Neutrophil (primary cell): ENCODE measurements around a stretch of chr1.

- PRO-cap: no peak
Measured at GRCh38 chr1:40663027-40664130, 2.1 kb downstream of the RIMS3 start.

GRCh38 chr1:40824793-40825501, 37.2 kb downstream of the CITED4 start:
- PRO-cap: no peak

DNA sequence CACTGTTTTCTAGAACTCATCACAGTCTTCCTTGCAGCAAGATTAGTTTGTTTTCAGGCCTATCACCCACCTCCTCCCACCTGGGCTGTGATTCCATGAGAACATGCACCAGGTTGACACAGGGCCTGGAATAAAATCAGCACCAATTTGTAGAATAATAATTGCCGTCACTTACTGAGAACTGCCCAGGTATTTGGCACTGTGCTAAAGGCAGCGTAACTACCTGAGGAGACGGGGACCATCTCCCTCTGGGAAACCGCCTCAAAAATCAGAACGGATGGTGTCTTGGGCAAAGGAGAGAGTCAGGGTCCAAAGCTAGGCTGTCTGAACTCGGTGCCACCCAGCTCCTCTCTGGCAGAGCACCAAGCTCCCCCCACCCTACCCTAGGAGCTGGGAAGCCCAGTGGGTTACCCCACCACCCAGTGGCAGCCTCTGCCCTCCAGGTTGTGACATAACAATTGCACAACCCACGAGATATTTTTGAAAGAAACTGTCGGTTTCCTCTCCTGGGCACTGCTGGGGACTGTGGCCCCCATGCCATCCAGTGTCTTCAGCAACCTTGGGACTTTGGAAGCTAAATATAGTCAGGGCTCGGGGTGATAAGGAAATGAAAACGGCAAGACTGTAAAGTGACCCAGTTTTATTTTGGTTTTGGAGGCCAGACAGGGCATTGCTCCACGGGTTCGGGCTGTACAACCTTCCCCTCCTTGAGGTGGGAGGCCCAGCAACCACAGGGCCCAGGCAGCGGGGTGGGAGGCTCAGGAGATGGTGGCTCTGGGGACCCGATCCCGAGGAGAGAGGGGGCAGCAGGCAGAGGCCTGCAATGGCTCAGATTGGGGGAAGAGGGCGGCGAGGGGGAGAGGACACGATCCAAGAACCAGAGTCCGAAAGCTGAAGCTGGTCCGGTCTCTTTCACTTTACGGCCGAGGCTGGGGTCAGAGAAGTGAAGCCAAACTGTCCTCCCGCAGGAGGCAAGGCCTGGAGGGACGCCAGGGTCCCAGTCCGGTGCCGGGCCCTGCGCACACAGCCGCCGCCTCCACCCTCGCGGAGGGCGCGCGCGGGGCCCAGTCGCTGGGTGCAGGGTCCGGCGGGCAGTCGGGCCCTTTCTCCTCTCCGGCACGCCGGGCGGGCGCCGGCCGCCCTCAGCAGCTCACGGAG, 1.4 kb downstream of the CITED4 start:
- PRO-cap: no peak

- PRO-cap: no peak
Measured at GRCh38 chr1:40980136-40981345, 1.0 kb downstream of the CTPS1 start.

GRCh38 chr1:41001921-41002522, 19.5 kb downstream of the SLFNL1 start:
- PRO-cap: no peak

GRCh38 chr1:41381948-41382747, 102.3 kb downstream of the EDN2 start:
- PRO-cap: no peak

- PRO-cap: no peak
Measured at GRCh38 chr1:41382748-41383194, 101.7 kb downstream of the EDN2 start.

- PRO-cap: no peak
Measured at GRCh38 chr1:41476651-41477122, 7.8 kb downstream of the EDN2 start.

GRCh38 chr1:41502822-41503338, 18.4 kb upstream of the EDN2 start:
- PRO-cap: no peak

DNA sequence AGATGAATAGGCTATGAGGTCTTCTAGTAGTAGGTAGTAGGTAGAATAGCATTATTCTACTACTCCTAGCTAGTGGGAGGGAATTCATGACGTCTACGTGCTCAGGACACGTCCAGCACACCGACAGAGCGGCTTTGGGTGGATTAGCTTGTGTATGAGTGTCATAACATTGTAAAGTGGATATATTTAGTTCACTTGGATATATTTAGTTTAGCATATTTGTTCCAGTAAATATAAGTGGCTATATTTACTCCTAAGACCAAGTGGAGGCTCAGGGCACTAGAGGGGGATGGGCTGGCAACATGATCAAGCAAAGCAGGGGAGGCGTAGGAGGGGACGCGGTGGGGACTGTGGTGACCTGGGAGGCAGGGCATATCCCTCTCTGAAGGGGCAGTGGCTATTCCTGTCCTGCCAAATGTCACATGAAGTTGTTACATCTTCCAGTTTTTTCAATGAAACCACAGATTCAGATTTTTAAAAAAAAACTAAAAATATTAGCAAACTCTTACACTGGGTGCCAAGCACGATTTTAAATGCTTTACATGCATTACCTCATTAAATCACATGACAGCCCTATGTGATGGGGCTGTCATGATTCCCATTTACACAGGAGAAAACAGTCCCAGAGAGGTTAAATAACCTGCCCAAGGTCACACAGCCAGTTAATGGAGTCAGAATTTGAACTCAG, 51.9 kb upstream of the EDN2 start:
- PRO-cap: no peak

GRCh38 chr1:41623255-41623631, 138.8 kb upstream of the EDN2 start:
- PRO-cap: no peak

- PRO-cap: no peak
Measured at GRCh38 chr1:41649852-41650562, 165.5 kb upstream of the EDN2 start.

GRCh38 chr1:41673317-41673820, 188.9 kb upstream of the EDN2 start:
- PRO-cap: no peak

DNA sequence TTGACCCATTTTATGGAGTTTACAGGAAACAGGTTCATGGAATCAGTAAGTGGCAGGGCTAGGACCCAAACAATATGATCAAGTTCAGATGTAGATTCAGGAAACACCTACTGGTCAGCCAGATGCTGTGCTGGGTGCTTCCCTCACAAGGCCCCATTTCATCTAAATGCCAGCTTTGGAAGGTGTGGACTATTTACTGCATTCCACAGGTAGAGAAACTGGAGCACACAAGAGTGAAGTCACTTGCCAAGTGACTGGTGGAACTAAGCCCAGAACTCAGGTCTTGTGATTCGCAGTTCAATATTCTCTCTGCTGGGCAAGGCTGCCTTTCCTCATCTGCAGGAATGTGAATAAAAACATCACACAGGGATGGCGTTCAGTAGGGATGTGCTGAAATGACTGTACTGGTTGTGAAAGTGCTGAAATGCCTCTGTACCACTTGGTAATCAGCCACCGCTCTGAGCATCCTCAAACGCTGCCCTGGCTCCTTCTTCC, 145.7 kb downstream of the HIVEP3 start:
- PRO-cap: no peak

DNA sequence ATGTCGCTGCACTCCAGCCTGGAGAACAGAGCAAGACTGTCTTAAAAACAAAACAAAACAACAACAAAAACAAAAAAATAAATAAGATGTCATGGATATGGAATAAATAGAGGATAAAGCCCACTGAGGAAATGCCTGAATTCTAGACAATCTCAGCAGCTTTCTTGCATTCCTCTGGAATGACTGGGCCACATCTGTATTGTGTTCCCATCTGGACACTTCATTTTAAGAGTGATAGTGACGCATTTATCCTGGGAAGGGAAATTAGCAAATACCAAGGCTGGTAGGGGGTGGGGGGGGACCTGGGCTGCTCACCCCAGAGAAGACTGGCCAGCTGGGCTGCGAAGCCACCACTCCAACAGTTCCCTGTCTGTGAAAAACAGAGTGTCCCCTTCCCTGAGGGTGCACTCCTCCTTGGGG, 106.3 kb downstream of the HIVEP3 start:
- PRO-cap: no peak

DNA sequence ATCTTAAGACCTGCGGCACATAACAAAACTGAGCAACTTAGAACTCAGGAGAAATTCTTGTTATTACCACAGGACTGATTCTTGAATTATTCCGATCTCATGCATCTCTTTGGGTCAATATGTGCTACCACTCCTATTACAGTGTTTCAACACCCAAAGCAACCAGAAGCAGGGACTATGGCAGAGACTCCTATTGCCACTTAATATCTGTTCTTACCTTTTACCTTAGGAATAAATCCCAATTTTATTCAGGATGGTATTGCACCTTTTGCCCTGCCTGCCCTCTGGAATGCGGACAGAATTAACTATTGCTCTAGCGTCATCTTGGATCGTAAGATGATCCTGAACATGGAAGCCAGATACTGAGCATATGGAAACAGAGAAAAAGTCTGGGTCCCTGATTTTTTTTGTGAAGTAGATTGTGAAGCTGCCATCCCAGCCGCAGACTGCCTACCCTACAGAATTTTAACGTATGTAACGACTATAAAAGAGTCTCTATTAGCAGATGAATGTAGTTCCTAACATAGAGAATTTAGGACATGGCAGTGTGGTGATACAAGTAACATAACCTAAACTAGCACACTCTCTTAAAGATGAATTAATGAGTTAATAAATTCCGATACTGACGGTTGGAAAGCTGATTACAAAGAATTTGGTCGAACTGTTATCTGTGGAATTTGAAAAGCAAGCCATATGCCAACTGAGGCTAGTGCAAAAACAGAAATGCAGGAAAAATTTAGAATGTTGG, 51.2 kb downstream of the FOXJ3 start:
- PRO-cap: no peak

- PRO-cap: no peak
Measured at GRCh38 chr1:42296273-42297041, 38.6 kb downstream of the FOXJ3 start.

- PRO-cap: no peak
Measured at GRCh38 chr1:42703401-42704275, 21.4 kb downstream of the YBX1 start.

GRCh38 chr1:42705303-42705724, 23.1 kb downstream of the YBX1 start:
- PRO-cap: no peak

- PRO-cap: no peak
Measured at GRCh38 chr1:42737082-42737746, 2.8 kb downstream of the CLDN19 start.